Amniotic epithelial cell (primary cell): ENCODE measurements around a stretch of chr15.

- RRBS = under 1% methylated on average over 9 of the region's 23 CpGs
Observed at GRCh38 chr15:62896506-62897496, 145.7 kb upstream of the TPM1 start.

- RRBS = no CpG with 5 or more reads among the region's 6 CpGs
Observed at GRCh38 chr15:63044506-63045242, 2.1 kb downstream of the TPM1 start.

DNA sequence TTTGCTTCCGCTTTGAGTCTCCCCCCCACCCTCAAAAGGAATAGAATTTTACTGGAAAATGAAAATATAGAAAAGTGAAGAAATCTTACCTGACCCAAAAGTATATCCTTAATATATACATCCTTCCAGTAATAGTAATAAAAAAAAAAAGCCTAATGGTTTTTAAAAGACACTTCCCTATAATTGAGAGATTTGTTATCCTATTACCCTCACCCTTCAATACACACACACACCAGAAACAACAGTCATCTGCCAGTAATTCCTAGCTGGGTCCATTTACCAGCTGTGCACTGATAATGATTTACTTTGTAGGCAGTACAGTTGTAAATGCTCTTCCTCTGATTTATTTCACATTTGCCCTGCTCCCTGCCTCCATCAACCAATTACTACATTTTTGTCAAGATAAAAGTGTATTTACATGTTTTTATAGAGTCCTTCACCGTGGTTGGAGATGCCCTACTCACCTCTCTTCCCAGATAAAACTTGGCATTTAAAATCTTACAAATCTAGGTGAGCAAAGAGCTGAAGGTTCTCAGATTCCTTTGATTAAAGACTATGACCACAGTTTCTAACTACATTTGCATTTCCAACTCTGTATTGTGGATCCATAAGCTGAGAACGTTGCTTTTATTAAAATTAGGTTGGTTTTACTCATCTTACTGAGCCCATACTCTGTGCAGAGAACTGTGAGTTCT, 12.5 kb downstream of the TPM1 start:
- RRBS = no CpG with 5 or more reads among the region's 3 CpGs

- RRBS = no CpG with 5 or more reads among the region's 9 CpGs
Observed at GRCh38 chr15:63062095-63062957, 19.8 kb downstream of the TPM1 start.

DNA sequence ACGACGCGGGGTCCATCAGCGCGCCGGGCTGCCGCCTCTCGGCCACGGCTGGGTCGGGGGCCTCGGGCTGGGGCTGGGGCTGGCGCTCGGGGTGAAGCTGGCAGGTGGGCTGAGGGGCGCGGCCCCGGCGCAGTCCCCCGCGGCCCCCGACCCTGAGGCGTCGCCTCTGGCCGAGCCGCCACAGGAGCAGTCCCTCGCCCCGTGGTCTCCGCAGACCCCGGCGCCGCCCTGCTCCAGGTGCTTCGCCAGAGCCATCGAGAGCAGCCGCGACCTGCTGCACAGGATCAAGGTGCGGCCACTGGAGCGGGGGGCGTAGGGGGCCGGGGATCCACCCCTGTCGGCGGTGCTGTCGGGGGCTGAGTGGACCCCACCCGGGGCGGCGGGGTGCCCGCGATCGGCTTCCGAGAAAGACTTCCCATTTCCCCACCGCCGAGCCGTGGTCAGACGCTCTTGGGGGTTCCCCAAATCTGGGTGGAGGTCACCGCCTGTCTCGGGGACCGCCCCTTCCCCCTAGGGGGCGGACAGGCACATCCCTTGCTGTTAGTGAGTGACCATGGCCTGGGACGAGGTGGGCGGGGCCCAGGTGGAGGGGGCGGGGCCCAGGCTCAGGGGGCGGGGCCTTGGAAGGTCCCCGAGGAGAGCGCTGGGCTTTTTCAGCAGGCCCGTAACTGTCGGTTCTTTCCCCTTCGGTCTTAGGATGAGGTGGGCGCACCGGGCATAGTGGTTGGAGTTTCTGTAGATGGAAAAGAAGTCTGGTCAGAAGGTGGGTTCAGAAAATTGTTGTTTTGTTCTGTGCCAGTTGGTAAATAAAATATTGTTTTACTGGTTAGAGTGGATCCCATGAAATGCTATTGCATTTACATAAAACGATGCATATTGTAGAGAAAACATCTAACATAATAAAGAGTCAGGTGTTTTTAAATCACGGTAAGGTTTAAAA, 549 bp downstream of the LACTB start:
- RRBS = 1% methylated on average over 23 of the region's 69 CpGs

DNA sequence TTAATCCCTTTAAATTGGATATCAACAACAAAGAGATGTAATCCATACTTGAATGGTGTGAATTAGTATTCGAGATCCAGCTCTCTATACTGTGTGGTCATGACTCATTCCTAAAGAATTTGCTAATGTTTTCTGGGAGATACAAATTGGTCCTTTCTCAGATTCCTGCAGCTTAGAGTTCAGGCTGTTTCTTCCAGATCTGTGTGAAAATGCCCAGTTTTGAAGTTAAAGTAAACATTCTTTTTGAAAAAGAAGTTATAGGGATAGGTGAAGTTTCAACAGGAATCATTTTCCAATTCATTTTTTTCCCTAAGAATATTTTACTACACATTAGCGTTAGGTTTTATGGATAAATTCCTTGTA, 20.7 kb upstream of the APH1B start:
- RRBS = no CpG with 5 or more reads among the region's 2 CpGs

- RRBS = no CpG with 5 or more reads among the region's 5 CpGs
Observed at GRCh38 chr15:63351218-63351734, 30.4 kb downstream of the CA12 start.

DNA sequence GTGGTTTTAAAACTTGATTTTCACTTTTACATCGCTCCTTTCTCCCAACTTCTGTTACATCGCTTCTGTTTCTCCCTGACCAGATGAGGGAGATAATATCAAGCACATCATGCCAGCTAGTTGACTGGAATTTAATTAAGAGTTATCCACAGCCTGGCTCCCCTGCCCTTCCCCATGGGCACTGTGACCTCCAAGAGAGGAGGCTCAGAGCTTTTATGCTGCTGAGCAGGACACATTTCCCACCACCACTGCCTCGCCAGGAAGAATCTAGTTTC, 1.2 kb downstream of the CA12 start:
- RRBS = no CpG with 5 or more reads among the region's 3 CpGs

DNA sequence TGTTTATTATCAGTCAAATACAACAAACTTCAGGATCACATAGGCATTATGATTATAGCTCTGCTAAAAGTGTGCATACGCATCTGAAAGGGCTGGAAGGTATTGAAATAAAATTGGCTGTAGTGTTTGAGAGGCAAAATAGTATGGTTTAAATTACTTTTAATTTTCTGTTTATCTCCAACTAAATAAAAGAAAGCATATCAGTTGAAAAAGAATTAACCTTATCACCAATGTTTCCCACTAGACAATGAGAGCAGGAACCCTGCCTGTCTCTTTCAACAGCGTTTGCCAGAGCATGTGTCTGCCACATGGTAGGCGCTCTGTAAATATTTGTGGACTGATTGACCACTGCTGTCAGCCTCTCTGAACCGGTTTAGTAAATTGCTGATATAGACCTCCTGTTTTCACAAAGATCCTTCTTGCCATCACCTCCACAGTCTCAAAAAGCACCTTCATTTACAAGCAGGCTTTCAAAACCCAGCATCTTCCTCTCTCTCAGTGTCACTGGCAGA, 38.1 kb upstream of the USP3 start:
- RRBS = no CpG with 5 or more reads among the region's 4 CpGs

DNA sequence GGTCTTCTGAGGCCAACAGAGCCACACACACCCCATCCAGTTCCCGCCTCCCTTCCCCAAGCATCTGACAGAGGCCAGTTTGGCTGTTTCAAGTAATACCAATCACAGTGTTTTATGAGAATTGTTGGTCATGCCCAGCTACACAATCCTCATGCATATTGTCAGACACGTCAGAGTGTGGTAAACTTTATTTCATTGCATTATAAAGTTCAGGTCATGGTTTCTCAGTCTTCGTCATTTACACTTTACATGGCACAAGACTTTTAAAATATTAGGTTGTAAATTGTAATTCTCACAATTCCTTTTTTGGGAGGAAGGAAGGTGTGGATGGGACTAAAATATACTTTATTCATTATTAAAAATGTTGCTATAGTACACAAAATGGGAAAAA, 15.7 kb upstream of the USP3 start:
- RRBS = no CpG with 5 or more reads among the region's 3 CpGs

DNA sequence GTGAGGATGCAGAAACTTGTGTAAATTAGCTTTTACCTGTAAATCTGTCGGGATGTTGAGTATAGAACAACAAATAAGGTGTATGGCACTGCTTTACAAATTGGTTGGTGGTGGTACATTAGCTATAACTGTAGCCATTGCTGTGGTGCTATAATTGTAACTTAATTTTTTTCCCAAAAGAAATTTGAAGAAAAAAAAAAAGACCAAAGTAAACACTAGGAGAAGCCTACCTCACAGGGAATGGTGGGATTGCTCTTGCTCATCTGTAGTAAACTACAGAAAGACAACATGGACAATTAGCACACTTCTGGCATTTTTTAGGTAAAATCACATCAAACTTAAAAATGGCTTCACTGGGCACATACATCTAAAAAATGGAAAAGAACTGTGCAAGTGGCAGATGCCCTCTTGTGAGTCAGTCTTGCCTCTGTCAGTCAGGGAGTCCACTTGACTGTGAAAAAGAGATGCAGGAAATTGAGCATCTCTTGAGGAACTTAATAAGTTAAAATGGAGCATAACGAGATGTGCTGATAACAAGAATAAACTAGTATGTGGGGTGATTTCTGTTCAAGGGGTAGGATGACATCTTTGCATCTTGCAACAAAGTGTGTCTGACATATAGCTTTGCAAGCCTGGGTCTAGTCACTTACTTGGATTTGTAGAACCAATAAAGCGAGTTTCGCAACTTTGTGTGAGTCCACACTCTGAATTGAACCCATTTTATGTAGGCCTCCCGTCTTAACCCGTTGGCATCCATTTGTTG, 2.0 kb downstream of the USP3 start:
- RRBS = no CpG with 5 or more reads among the region's 6 CpGs

DNA sequence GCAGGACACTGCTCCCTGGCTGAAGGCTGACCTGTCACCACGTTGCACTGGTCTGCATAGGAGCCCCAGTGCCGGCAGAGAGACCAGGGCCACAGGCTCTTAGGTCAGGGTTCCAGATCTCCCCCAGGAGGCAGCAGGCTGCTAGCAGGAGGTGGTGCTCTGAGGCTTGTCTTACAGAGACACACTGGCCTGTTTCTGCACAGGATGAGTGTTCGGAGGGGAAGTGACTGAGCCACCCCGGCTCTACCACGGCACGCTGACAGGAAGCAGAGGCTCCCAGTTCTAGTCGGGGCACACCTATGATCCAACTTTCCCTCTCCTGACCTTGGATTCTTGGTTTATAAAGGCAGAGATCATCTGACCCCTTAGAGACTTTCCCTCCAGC, 8.6 kb downstream of the FBXL22 start:
- RRBS = no CpG with 5 or more reads among the region's 7 CpGs

DNA sequence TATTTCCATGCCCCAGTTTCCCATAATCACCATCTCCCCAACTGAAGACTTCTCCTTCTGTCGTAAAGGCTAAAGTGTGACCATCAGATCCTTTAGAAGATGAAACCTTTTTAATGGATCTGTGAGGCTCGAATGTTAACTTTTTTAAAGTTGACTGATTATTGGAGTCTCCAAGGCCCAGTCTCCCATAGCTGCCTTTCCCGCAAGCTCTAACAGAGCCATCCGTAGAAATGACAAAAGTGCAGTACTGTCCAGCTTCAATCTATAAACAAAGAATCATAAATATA, 77.3 kb downstream of the HERC1 start:
- RRBS = no CpG with 5 or more reads among the region's 4 CpGs

DNA sequence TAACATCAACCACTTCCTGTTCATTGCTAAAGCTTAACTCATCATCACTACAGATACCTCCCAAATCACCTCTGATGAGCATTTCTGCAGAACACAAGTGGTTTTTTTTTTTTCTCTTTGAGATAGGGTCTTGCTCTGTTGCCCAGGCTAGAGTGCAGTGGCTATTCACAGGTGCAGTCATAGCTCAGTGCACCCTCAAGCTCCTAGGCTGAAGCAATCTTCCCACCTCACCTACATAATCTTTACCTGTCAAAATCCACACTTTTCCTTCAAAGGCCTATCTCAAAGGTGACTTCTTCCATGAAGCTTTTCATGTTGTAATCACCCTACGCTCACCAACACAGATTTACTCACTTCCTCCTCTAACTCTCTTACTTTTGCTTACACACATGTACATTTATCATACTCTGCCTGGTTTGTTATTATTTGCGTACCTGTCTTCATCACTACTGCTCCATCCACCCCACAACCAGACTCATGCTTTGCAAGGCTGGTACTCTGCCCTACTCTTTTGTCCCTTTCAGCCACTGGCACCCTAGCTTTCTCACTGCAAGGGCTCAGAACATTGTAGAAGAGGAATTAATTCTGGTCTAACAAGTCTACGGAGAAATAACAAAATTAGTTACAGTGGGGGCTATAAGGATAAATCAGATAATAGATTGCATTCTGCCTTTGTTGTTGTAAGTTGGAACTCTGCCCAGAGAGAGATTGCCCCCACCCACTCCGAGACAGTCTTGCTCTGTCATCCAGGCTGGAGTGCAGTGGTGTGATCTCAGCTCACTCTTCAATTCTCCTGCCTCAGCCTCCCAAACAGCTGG, 27.5 kb downstream of the HERC1 start:
- RRBS = no CpG with 5 or more reads among the region's 4 CpGs

- RRBS = no CpG with 5 or more reads among the region's 1 CpG
Observed at GRCh38 chr15:64013643-64014095, 32.6 kb downstream of the DAPK2 start.

DNA sequence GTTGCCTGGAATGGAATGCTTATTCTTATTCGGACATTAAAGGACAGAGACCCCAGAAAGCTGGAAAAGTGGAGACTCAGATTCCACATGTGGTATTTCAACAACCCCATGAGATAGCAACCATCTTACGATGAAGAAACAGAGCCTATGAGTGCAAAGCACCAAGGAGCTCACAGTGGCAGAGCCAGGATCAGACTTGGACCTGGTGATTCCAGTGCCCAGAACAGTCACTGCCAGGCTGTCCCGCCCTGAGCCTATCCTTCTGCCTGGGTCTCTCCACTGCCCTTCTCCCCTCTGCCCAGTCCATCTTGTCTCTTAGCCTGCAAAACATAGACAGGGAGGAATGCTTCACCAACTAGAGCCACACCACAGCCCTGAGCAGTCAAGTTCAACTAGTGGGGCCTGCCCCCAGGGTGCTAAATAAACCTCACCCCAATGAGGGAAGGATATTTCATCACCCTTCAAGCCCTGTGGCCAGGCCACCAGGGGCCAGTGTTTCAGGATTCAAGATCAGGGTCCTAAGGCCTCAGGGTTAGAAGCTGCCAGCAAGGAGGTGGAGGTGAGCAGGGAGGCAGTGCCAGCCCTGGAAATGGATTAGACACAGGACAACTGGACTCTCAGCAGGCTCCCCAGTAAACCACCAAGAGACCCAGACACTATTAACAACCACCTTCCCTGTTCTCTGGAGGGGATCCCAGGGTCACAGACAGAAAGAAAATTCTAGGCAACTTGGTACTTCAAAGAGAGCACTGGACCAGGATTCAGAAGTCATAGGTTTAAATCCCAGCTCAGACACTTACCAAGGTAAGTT, 21.7 kb downstream of the DAPK2 start:
- RRBS = no CpG with 5 or more reads among the region's 3 CpGs

- RRBS = no CpG with 5 or more reads among the region's 7 CpGs
Observed at GRCh38 chr15:64070979-64071961, 22.4 kb downstream of the CIAO2A start.

- RRBS = no CpG with 5 or more reads among the region's 13 CpGs
Observed at GRCh38 chr15:64096939-64097509, 1.2 kb downstream of the SNX1 start.

DNA sequence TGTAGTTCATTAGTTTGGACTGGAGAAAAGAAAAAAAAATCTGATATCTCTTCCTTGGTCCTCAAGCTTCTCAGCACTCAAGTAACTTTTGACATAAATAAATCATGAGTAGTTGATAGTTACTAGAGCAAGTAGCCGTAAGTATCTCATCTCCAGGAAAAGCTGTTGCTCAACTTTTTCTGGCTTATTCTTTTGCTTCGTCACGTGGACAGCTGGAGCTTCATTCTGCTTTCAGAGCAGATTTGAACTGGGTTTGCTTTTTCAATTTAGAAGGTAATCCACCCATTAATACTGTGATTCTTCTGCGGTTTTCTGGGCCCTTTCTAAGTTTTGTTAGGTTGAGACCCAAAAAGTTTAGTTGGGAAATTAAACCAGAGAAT, 9.6 kb downstream of the SNX1 start:
- RRBS = no CpG with 5 or more reads among the region's 4 CpGs

GRCh38 chr15:64106231-64106587, 10.4 kb downstream of the SNX1 start:
- RRBS = no CpG with 5 or more reads among the region's 1 CpG